Measurements from ENCODE around the gene ZNF91.

- PRO-cap, result no peak
These were observed 15.6 kb downstream of the ZNF91 start for GRCh38 chr19:23379586-23380075.

DNA sequence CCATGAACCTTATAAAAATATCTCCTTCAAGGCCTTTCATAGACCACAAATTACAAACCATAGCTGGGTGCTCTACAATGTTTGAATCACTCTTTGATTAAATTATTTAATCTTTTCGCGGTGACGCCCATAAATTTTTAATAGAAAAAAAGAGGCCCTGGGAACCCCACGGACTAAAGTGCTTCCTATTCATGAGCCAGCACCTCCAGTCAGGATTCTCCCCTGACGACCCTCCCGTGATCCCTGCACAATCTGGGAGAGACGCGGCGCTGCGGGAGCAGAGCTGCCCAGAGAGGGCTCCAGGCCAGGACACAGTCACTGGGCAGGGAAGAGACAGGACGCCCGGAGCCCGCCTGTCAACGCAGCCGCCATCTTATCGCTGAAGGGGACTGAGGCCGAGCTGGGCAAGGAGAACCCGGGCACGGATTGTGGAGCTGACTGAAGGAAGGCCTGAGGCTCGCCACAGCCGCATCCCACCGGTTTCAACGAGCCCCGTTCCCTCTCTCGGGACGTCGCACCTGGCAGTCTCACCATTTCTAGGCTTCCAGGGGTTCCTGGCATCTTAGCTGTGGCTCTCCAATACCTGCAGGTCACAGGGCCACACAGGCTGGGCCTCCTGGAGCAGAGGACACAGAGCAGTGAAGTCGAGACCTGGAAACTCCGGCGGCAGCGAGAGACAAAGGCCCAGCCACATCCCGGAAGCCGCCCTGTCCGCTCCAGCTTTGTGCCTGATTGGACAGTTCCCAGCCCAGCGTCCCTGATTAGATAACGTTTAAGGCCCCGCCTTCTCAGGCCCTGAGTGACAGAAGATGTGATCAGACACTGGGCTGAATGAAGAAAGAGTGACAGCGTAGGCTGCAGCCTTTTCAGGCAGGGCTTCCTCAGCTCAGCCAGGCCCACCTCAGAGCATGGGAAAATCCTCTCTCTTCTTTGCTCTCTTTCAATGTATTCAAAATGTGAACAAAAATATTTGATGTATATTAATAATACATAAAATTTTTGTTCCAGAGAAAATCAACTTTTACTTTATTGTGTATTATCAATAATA lies at the start of gene ZNF91:
Gene ZNF91, minus strand, starts transcription at position 678 of the 1,048 bp plus-strand sequence.
- PRO-cap, result unidirectional peak, minus-strand start at position 734 of the sequence

GRCh38 chr19:23467707-23468132 lies 72.4 kb upstream of the ZNF91 start:
- PRO-cap, result no peak

DNA sequence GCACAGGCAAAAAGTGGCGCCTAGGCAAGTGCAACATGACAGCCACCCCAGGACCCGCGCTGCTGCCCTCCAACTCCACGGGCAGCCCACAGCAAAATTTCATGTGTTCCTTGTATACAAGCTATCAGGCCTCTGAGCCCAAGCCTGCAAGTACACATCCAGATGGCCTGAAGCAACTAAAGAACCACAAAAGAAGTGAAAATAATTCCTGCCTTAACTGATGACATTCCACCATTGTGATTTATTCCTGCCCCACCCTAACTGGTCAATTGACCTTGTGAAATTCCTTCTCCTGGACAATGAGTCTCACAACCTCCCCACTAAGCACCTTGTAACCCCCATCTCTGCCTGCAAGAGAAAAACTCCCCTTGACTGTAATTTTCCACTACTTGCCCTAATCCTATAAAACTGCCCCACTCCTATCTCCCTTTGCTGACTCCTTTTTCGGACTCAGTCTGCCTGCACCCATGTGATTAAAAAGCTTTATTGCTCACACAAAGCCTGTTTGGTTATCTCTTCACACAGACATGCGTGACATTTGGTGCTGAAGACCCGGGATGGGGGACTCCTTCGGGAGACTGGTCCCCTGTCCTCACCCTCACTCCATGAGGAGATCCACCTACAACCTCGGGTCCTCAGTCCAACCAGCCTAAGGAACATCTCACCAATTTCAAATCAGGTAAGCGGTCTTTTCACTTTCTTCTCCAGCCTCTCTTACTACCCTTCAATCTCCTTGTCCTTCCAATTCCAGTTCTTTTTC lies 137.5 kb downstream of the ZNF675 start:
- PRO-cap, result no peak

- PRO-cap, result no peak
These were observed 1432.1 kb downstream of the UQCRFS1 start for GRCh38 chr19:27780692-27781336.

DNA sequence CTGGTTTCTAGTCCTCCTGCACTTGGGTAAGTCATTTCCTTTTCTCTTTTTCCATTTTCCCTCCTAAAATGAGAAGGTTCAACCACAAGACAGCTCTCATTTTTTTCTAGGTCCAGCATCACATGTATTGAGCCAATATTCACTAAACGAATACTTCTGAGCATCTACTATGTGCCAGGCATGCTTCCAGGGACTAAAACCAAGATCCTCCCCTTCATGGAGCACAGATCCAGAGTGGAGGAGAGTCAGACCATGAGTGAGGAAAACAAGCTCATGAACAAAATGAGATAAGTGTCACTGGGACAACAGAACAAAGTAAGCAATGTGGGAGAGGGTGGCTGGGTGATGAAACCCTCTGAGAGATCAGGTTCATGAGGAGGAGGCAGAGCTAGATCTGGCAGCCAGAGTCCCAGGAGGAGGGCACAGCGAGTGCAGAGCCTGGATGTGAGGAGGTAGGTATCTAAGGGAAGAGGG lies 1312.0 kb downstream of the UQCRFS1 start:
- PRO-cap, result no peak

DNA sequence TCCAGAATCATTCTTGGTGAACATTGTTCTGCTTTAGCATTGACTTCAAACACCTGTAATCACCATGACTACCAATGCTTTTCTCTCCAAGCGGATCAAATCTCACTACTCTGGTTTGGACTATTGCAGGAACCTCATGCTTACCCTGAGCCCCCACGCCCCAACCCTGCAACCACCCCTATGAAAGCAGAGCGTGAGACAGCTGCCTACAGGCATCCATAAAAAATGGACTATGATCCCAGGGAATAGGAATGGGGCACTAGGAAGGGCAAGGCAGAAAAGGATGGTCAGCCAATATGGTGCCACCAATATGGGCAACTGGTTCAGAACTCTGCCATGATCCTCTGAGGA lies 1074.3 kb downstream of the UQCRFS1 start:
- PRO-cap, result unidirectional peak, minus-strand start at position 166 of the sequence

DNA sequence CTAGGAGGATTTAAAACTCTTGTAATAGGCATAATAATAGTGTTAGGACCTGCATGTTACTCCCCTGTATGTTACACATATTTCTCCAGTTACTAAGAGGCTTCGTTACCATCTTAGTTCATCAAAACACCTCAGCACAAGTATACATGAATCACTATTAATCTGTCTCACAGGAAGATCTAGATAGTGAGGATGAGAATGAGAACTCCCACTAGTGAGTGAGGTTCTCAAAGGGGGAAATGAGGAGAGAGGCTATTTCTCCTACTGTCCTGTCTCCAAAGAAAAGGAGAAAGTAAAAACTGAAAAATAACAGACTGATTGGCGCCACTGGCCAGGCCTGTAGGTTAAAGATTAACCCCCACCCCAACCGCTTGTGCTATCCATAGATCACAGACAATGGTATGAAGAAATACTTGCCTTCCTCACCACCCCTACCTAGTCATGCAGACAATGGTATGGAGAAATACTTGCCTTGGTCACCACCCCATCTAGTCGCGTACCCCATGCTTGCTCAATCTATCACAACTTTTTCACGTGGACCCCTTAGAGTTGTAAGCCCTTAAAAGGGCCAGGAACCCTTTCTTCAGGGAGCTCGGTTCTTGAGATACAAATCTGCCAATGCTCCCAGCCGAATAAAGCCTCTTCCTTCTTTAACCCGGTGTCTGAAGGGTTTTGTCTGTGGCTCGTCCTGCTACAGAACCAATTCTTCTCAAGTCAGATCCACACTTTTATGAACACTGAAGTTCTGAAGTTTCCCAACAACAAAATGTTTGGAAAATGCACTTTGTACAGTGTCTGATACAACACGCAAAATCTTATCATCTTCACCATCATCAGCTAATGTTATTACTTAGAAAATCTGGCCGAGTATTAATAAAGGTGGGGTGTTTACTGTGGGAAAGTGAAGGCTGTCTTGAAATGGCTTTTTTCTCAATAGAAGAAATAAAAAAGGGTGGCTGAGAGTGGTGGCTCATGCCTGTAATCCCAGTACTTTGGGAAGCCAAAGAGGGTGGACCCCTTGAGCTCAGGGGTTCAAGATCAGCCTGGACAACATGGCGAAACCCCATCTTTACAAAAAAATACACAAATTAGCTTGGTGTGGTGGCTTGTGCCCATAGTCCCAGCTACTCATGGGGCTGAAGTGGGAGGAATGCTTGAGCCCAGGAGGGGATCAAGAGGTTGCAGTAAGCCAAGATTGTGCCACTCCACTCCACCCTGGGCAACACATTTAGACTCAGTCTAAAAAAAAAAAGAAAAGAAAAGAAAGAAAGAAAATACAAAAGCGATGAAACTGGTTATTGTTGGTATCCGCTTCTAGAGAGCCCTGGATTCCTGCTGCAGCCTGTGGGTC lies 597.9 kb downstream of the UQCRFS1 start:
- PRO-cap, result no peak

GRCh38 chr19:29205752-29206958 lies 6.8 kb downstream of the UQCRFS1 start:
- PRO-cap, result no peak

DNA sequence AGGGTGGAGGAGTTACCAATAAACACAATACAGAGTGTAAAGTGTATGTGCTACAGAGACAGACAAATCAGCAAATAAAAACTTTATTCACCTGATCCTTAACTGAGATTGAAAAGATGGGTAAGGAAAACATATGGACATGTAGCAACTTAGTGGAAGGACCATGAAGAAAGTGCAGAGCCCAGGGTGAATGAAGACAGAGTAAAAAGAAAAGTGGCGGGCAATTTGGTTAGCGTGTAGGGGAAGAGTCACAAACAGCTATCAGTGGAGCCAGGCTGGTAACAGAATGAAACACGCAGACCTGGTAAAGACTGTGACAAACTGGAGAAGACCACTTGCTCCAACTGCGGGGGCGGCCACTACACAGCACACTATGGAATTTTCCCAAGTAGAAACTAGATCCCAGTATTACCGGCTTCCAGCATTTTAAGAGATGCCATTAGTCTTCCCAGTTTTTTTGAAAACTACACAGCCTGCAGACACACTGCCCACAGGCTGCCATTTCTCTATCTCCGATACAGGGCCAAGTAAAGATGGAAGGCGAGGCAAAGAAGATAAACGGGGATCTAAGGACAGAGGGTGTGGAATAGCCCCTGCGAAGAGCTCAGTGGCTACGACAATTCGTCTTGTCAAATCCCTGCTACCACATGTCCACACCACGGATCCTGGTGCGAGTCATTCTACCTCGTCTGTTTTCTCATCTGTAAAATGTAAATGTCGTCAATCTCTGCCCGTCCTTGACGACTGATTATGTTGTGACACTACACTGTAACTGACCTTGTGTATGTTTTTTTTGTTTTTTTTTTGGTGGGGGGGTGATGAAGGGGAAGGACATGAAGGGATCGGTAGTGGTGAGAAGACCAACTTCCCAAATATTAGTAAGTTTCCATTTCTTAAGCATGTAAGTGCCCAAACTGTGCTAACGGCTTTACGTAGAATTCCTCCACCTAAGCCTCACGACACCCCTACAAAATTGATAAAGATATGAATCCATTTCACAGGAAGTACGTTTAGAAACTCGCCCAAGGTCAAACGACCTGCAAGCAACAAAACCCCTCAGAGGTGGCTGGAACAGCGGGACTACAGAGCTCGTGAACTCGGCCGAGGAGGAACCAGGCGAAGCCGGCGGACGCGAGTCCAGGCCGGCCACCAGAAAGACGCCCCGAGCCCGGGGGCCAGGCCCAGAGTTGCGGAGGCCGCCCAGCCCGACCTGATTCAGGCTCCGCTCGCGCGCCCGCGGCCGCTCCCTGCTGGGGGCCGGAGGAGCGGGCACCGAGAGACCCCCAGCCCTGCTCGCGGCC lies 912 bp downstream of the UQCRFS1 start:
- PRO-cap, result no peak

DNA sequence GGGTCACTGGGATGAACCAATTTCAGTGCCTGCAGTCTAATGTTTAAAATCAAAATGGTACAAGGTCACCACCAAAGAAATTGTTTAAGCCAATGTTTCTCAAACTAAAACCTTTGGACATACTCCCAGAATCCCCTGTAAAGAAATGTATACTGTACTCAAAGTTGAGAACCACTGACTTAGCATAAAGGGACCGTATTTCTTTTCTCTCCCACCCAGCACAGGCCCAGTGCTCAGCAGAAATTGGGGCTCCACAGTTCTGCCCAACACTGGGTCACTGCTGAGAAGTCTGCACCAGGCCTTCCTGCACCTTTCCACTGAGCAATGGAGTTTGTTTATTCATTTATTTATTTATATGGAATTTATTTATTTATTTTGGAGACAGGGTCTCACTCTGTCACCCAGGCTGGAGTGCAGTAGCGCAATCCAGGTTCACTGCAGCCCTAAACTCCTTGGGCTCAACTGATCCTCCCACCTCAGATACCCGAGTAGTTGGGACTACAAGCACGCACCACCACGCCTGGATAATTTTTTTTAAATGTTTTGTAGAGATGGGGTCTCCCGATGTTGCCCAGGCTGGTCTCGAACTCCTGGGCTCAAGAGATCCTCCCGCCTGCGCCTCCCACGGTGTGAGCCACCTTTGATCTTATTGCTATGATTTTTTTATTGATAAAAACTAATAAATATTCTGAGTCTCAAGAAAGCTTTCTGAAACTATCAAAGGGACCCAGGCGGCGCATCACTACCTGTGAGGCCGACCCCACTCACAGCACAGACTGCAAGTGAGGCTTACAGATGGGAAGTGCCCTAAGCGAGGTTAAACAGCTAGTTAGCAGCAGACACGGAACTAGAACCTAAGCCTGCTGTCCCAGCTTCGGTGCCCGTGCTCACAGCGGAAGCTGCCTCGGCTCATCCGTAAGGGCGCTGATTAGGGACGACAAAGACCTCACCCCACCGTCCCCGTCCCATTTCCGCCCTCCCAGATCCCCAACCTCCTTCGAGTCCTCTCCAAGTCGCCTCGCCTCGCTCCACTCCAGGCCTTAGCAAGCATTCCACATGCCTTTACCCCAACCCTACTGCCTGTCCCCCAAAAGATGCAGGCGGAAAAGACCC lies 720 bp upstream of the POP4 start:
- PRO-cap, result no peak

GRCh38 chr19:29674635-29675276 lies 9.5 kb downstream of the PLEKHF1 start:
- PRO-cap, result no peak

DNA sequence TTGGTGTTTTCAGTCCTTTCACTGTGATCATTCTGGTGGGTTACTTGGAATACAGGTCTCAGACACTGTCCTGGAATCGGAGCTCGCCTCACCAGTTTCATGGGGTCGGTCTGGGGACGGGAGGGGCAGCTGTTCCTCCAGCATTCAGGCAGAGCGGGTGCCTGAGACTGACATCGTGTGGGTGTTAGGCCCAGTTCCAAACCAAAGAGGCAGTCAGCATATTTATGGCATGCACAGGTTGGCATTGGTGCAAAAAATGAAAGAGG lies 20.0 kb downstream of the PLEKHF1 start:
- PRO-cap, result no peak

DNA sequence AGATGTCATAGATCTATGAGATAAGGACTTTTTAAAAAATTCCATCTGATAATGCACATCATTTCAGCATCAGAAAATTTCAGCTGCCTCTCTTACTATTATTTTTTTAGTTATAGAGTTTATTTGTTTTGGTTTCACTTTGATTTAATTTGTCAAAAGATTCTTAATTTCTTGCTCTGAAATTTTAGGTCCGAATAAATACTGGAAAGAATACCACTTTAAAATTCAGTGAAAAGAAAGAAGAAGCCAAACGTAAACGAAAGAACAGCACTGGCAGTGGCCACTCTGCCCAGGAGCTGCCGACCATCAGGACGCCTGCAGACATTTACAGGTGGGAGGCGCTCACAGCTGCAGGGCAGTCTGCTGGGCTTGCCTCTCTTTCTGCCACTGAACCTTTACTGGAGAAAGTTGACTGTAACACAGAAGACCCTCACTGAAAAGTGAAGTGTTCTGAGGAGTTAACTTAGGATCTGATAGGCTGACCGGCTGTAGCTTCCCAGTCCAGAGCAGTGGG lies 68.9 kb downstream of the URI1 start:
- PRO-cap, result no peak

- PRO-cap, result no peak
These were observed 211.0 kb upstream of the ZNF536 start for GRCh38 chr19:30161250-30161449.

GRCh38 chr19:30691776-30692973 lies 320.0 kb downstream of the ZNF536 start:
- PRO-cap, result no peak

DNA sequence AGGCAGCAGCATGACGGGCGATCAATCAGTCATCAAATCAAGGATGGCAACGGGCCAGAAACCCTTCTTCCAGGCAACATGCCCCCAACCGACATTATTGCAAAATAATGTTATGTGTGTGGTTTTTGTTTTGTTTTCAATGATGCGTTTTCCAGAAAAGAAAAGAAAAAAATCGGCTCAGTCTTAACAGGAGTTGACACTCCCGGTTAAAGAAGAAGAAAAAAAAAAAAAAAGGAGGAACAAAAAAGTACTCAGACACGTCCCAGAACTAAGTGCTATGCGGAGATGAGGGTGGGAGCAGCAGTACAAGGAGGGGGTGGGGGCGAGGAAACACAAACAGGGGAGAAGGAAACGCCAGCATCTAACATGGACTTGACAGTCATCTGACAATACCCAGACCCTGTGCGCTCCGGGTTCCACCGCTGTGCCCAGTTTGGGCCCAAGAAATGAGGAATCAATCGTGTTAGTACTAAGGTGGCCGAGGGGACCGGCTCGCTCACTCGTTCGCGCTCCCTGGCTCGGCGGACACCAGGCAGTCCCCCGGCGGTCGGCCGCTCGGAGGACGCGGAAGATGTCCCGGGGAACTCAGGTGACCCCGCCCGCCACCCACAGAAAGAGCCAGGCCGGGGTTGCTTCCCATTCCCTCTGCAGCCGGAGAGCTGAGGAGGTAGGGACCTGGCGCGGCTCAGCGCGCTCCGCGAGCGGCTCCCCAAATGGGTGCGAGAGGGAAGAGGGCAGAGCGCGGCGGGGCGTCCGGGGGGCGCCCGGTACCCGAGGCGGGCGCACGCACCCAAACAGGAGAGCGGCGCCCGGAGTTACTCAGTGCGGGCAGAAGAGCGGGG lies 764 bp downstream of the TSHZ3 start:
- PRO-cap, result no peak

- PRO-cap, result no peak
These were observed 248.5 kb upstream of the TSHZ3 start for GRCh38 chr19:31597710-31598072.

GRCh38 chr19:31717237-31717725 lies 368.0 kb upstream of the TSHZ3 start:
- PRO-cap, result no peak

GRCh38 chr19:31889817-31890101 lies 455.7 kb upstream of the ZNF507 start:
- PRO-cap, result no peak